Vein endothelial cell (primary cell): ENCODE measurements around the gene SCAMP5.

DNA sequence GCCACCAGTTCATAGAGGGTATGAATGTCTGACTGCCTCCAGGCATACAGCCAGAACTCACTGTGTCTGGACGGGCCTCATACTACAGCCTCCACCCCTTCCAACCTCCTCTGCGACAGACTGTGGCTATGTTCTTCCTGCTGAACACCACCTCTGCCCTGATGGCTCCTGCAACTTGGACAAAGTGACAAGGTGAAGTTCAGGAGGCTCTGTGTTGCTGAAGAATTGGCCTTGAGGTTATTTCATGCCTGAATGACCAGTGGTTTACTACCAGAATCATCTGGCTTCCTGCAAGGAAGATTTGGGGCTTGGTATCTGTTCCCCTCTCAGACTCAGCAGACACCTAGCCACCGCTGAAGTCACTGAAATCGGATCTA is 14.1 kb upstream of the ULK3 start:
- CAGE, long polyA plus RNA: no peak

GRCh38 chr15:74869313-74870381 is 3.5 kb downstream of the SCAMP2 start:
- CAGE, long polyA plus RNA: no peak

- CAGE, long polyA plus RNA: no peak
Observed at GRCh38 chr15:74954353-74955063, 2.1 kb downstream of the RPP25 start.

DNA sequence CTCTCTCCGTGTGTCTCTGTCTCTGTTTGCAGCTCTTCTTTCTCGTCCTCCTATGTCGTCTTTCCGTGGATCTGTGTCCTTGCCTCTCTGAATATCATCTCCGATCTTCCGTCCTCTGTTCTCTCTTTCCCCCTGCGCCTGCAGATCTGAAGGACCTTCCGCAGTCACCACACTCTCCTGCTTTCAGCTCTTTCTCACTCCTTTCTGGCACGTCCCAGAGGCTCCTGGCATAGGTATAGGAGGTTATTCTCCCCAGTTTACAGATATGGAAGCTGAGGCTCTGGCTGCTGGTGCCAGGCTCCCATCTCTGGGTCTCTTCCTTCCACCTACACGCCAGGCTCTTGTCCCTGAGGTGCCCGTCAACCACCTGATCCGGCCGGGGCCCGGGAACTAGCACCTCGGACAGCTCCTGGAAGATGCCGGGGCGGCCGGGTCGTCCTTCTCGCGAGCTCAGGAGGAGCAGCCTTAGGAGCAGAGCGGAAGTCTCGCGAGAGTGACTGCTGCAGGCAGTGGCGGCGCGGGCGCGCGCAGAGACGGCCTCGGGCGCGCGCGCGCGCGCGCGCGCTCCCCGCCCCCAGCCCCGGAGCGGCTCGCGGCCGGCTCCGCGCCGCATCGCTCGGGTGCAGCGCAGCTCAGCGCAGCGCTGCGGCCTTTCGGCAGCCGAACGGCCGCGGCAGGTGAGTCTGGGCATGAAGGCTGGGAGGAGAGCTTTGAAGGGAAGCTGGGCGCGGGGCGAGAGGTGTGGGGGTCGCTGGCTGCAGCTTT is at the start of gene SCAMP5:
SCAMP5 (plus strand) TSS at position 567 of the 765 bp plus-strand sequence.
- CAGE, long polyA plus RNA: no peak

- CAGE, long polyA plus RNA: no peak
Observed at GRCh38 chr15:75176362-75176723, 25.3 kb upstream of the C15orf39 start.

DNA sequence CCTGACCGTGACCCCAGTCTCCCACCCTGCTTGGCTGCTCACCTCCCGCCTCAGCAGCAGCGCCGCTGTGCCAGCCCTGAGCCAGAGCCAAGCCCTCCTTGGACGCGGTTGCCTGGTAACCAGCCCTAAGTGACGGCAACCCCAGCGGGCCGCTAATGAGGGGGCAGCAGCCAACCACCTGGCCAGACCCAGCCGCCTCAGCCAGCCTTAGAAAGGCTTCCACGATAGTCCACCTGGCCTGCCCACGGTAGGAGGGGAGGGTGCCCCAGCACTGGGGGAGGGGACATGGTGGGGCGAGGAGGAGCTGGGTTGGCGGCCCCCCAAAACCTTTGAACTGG is 6.2 kb upstream of the C15orf39 start:
- CAGE, long polyA plus RNA: no peak

DNA sequence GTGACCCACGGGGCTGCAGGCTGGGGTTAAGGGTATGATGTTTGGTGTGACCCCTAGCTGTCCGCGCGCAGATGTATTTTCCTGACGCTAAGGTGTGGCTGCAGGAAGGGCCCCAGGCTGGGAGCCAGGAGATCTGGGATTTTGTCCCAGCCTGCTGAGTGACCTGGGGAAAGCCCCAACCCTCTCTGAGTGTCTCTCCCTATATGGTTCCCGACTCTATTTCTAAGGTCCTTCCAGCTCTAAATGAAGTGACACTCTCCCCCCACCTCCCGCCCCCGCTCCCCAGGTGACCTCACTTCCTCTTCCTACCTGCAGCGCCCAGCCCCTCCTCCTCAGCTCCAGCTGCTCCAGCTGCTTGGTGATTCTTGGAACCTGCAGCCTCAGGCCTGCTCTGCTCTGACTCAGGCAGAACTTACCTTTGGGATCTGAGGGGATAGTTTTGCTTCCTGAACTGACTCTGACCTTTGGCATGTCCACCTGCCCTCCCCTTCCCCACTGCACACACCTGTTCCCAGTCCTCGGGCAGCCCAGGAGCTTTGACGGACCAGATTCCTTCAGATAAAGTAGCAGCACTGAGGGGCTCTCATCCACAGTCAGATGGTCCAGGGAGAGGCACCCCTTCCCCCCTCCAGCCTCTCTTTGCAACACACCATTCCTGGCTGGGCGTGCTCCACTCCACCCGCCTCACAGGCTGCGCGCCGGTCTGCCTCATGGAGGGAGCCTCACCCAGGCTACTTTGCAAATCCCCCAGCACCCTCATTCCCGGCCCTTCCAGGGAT is 937 bp upstream of the C15orf39 start:
- CAGE, long polyA plus RNA: no peak

DNA sequence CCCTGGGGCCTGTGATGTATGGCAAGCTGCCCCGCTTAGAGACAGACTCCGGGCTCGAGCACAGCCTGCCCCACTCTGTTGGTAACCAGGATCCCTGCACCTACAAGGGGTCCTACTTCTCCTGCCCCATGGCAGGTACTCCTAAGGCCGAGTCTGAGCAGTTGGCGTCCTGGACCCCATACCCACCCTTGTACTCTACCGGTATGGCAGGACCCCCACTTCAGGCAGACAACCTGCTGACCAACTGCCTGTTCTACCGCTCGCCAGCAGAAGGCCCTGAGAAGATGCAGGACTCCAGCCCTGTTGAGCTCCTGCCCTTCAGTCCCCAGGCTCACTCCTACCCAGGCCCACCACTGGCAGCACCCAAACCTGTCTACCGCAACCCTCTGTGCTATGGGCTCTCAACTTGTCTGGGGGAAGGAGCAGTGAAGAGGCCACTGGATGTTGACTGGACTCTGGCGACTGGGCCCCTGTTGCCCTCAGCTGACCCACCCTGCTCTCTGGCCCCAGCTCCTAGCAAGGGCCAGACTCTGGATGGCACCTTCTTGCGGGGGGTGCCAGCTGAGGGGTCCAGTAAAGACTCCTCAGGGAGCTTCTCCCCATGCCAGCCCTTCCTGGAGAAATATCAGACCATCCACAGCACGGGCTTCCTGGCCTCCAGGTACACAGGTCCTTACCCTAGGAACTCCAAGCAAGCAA is 4.5 kb downstream of the C15orf39 start:
- CAGE, long polyA plus RNA: no peak

DNA sequence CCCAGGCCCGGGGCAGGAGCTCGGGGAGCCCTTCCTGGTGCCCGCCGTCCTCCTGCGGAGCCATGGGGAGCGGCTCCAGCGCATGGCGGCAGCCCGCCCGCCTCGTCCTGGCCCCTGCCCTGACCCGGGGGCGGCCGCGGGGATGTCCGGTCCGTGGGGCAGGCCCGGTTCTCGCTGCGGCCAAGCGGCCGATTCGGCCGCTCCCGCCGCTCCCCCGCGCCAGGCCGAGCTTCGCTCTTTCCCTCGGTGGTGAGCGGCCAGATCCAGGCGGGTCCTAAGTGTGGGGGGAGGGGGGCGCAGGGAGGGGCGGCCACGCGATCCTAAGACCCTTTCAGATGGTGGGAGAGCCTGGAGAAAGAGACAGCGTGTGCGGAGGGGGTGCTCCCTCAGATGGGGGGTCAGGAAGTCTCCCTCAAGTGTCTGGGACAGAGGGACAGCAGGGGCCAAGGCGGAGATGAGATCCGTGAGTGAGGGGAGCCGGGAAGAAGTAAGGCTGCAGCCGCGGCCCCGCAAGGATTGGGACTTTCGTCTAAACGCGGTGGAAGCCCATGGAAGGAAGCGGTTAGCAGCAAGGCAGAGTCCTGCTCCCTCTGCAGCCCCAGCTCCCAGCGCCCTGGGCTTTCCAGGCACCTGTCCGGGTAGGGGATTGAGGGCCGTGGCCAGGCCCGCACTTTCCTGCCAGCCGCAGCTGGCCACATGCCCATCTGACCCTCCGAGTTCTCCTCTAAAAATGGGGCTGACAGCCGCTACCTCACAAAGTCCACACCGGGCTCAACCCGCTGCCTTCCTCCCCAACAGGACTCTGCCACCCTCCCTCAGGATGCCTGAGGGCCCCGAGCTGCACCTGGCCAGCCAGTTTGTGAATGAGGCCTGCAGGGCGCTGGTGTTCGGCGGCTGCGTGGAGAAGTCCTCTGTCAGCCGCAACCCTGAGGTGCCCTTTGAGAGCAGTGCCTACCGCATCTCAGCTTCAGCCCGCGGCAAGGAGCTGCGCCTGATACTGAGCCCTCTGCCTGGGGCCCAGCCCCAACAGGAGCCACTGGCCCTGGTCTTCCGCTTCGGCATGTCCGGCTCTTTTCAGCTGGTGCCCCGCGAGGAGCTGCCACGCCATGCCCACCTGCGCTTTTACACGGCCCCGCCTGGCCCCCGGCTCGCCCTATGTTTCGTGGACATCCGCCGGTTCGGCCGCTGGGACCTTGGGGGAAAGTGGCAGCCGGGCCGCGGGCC is 1.7 kb downstream of the NEIL1 start:
- CAGE, long polyA plus RNA: no peak

DNA sequence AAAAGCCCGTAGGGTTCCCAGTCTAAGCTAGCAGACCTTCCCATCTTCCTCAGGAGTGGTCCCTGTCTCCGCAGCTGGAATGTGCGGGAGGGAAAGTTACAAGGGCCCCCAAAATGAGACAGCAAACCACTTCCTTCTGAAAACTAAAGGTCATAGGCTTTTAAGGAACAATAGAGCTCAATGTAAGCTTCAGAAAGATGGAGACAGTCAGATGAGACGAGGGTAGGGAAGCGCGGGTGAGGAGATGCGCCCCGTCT is 1.3 kb downstream of the PTPN9 start:
- CAGE, long polyA plus RNA: no peak

- CAGE, long polyA plus RNA: no peak
Observed at GRCh38 chr15:75653418-75653881, 5.7 kb downstream of the SNX33 start.

DNA sequence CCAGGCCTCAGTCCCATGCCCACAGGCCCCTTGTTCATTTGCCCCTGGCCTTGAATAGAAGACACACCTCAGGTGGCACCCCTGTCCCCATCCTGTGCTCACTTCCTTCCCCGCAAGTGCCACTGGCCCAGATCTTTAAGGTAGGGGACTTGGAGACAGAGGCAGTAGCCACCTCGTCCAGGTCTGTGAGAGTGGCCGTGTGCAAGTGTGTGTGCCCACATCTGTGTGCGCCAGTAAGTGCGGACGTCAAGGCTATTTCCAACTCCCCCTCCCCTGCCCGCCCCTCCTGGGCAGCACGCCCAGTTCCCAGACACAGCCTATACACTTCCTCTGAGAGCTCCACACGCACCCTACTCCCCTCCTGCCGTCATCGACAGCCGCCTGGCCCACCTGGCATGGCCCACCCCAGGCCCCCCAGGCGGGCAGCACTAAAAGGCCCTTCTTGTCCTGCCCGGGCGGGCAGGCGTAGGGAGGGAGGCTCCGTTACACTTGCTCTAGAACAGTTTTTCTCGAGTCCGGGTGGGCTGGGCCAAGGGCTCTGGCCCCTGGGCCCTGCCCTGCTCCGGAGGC is 3.2 kb downstream of the CSPG4 start:
- CAGE, long polyA plus RNA: no peak

DNA sequence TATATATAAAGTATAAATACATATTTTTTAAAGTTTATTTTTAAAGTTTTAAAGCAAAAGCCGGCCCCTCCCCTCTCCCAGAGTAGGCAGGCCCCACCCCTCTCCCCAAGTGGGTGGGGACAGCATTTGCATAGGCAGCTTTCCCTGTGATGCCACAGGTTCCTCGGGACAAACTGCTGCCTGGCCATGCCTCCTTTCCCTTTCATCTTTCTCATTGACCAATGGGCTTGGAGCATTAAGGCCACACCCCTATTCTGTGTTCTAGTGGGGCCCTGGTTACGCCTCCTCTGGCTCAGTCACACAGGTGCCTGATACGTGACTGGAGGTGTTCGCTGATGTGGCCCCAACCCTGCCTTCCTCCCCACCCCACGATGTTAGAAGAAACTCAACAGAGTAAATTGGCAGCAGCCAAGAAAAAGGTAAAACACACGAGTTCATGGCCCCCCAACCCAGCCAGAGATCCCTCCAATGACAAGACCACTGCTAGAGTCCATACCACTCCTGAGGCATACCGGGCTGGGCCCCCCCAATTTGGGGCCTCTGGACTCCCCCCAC is 51.5 kb downstream of the ODF3L1 start:
- CAGE, long polyA plus RNA: no peak

DNA sequence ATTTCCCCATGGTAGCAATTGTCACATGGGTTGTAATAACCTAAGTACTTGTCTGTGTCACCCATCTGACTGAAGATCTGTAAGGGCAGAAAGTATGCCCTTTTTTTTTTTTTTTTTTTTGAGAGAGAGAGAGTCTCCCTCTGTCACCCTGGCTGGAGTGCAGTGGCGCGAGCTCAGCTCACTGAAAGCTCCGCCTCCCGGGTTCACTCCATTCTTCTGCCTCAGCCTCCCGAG is 481 bp upstream of the ETFA start:
- CAGE, long polyA plus RNA: no peak

GRCh38 chr15:76342291-76343258 is 6.0 kb downstream of the ISL2 start:
- CAGE, long polyA plus RNA: no peak

GRCh38 chr15:76964155-76964537 is 30.8 kb upstream of the PSTPIP1 start:
- CAGE, long polyA plus RNA: no peak

GRCh38 chr15:77057689-77058429 is 13.1 kb downstream of the TSPAN3 start:
- CAGE, long polyA plus RNA: no peak

DNA sequence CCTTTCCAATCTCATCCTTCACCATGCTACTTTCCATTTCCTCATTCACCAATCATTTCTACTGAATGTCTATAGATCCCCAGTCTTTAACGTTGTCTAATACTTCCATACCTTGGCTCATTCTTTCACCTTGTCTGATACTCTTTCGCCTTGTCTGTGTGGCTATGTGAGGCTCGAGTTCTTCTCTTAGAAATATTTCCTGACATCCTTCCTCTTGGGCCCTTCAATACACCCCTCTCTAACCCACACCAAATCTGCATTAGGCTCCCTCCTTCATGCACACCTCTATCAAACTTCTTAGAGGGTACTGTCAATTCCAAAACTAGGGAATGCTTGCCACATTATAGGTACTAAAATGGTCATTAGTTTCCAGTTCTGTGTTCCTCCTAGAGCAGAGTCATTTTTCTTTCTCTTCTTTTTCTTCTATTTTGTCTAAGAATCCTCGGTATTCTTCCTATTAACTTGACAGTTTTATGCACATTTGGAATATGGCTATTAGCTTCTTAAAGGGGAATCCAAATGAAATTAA is 37.6 kb downstream of the PEAK1 start:
- CAGE, long polyA plus RNA: no peak

DNA sequence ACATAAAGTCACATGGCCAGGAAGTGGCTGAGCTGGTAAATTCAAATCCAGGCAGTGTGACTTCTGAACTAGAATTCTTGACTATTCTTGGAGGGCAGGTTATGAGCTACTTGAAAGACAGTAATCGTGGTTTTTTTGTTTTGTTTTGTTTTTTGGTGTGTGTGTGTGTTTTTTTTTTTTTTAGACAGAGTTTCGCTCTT is 10.1 kb downstream of the PEAK1 start:
- CAGE, long polyA plus RNA: no peak

GRCh38 chr15:77496656-77497826 is 76.4 kb downstream of the HMG20A start:
- CAGE, long polyA plus RNA: no peak